GM12878 (cell line): ENCODE measurements around a stretch of chr13.

DNA sequence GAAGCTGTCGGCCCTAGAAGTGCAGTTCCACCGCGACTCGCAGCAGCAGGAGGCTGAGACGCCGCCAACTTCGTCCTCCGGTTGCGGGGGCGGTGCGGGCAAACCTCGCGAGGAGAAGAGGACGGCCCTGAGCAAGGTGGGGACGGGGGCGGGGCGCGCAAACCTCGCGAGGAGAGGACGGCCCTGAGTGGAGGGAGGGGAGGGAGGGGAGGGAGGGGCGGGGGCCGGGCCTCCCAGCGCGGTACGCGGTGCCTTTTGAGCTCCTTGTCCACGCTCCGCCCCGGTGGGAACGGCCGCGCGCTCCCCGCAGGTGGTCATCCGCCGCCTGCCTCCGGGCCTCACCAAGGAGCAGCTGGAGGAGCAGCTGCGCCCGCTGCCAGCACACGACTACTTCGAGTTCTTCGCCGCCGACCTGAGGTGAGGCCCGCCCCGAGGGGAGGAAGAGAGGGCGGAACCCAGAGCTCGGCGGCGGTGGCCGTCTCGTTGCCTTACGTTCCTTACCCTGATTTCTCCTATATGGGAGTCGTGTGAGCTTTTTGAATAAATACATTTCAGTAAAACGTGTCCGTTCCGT, 397 bp downstream of the UPF3A start:
- RAMPAGE, long total RNA: start-site peak on the plus strand centred at position 281 of the sequence, 149 bp wide, 1,070 and 1,500 reads in 2 replicates
- RRBS, 2 experiments: no CpG with 5 or more reads among the region's 58 CpGs
CAGE:
- cytosol, long polyA minus RNA: start-site peak on the plus strand centred at position 299 of the sequence, 8 bp wide, 9 reads
- cytosol, long polyA plus RNA: no peak
- long polyA plus RNA: no peak
- nucleolus, long total RNA: no peak
- nucleus, long polyA plus RNA: no peak
- nucleus, long total RNA: no peak

DNA sequence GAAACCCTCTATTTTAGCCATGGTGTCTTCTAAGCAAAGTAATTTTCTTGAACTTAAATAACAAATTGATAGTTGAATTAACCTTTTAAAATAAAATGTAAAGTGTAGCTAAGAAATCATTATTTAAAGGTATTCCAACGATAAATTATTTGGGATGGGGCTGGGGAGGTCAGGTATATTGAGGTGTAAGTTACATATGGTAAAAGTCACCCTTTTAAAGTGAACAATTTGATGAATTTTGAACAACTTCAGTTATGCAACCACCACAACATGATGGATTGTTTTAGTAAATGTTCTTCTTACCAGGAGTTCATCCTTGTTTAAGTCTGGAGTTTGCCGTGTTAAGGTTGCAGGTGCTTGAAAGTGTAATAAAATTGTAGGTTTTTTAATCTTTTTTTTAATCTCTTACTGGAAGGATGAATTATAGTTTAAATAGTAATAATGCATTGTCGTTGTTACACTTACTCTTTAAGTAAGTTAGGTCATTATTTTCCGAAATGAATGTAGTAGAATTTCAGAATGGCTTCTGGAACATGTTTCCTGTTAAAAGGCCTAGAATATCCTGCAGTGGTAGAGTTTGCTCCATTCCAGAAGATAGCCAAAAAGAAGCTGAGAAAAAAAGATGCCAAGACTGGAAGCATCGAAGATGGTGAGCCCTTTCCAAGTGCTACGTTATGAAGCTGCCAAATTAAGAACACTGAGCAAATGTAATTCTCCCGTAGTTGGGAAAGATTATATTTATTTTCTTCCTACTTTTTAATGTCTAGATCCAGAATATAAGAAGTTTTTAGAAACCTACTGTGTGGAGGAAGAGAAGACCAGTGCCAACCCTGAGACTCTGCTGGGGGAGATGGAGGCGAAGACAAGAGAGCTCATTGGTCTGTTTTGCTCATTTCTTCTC, 4.6 kb downstream of the UPF3A start:
- RAMPAGE, long total RNA: no peak
- RRBS, 2 experiments: no CpG with 5 or more reads among the region's 8 CpGs
CAGE:
- cytosol, long polyA minus RNA: no peak
- cytosol, long polyA plus RNA: start-site peak on the plus strand centred at position 565 of the sequence, 27 bp wide, 23 and 44 reads in 2 replicates
- long polyA plus RNA: start-site peak on the plus strand centred at position 609 of the sequence, 88 bp wide, 78 and 77 reads in 2 replicates
- nucleolus, long total RNA: no peak
- nucleus, long polyA plus RNA: no peak
- nucleus, long total RNA: no peak